Measurements from ENCODE around the gene MED26.

- PRO-cap = no peak
- RAMPAGE, long total RNA, 2 experiments = no peak in any of the 2 experiments
These were observed 3.3 kb upstream of the AKAP8L start for GRCh38 chr19:15421870-15422668.

DNA sequence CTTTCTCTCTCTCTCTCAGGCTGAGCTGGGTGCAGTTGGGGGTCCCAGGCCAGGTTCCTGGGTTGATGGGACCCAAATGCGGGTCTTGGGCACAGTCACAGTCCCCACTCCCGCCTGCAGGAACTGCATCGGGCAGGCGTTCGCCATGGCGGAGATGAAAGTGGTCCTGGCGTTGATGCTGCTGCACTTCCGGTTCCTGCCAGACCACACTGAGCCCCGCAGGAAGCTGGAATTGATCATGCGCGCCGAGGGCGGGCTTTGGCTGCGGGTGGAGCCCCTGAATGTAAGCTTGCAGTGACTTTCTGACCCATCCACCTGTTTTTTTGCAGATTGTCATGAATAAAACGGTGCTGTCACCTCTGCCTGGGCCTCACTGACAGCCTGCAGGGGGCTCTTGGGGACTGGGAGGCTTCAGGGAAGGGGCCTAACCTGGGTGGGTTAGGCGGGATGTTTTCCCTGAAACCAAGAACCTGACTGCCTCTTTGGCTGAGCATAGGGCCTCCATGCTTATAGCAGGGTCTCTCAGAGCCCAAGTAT lies 24.0 kb downstream of the CYP4F12 start:
- PRO-cap = no peak
- RAMPAGE, long total RNA, 2 experiments = no peak in any of the 2 experiments

- PRO-cap = no peak
- RAMPAGE, long total RNA, 2 experiments = no peak in any of the 2 experiments
These were observed 3.1 kb upstream of the TPM4 start for GRCh38 chr19:16073113-16073697.

GRCh38 chr19:16119356-16119890 lies 7.7 kb downstream of the RAB8A start:
- PRO-cap = no peak
- RAMPAGE, long total RNA, 2 experiments = no peak in any of the 2 experiments

- PRO-cap = no peak
- RAMPAGE, long total RNA, 2 experiments = no peak in any of the 2 experiments
These were observed 44.7 kb downstream of the KLF2 start for GRCh38 chr19:16368817-16370314.

GRCh38 chr19:16374358-16374659 lies 49.7 kb downstream of the KLF2 start:
- PRO-cap = no peak
- RAMPAGE, long total RNA, 2 experiments = no peak in any of the 2 experiments

DNA sequence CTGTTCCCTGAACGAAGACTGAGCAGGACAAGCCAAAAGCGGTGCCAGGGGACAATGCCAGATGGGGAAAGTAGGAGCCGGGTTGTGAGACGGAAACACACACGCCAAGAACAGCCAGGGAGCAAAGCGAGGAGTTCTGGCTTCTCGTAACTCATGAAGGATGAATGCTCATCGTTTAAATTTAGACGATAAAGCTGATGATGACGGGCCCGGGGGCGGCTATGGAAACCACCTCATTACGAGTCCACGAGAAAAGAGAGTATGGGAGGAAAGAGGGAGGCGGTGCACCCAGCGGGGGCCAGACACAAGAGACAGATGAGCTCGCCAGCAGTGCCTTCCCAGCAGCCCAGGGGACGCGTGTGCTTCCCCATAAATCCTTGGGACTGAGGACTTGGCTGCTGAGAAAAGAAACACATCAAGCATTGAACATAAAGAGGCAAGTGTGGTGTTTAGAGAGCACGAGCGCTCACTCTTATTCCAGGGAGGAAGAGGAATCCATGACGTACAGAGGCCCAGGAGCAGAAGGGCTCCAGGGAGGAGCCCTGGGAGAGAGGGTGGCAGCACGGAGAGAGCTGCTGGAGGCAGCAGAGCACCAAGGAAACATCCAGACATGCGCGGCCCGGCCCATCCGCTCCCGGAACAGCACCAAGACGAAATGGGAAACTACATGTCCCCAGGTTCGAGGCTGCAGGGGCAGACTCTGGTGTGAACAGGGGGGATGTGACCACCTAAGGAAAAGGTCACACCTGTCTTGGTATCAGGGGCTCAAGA lies 70.7 kb downstream of the EPS15L1 start:
- PRO-cap = no peak
- RAMPAGE, long total RNA, 2 experiments = no peak in any of the 2 experiments

DNA sequence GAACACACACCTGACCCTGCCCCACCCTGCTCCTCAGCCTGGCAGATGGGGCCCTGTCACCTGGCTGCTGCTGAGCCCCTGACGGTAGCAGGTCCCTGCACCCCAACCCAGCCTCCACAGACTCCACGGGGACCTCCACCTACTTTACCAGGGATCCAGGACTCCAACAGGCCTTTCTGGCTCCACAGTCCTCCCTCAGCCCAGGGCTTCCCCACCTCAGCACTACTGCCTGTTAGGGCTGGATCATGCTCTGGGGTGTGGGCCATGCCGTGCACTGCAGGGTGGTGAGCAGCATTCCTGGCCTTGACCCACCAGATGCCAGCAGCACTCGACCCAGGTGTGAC lies 42.2 kb downstream of the EPS15L1 start:
- PRO-cap = no peak
- RAMPAGE, long total RNA, 2 experiments = no peak in any of the 2 experiments

- PRO-cap = no peak
- RAMPAGE, long total RNA, 2 experiments = no peak in any of the 2 experiments
These were observed 10.1 kb downstream of the EPS15L1 start for GRCh38 chr19:16461645-16462182.

DNA sequence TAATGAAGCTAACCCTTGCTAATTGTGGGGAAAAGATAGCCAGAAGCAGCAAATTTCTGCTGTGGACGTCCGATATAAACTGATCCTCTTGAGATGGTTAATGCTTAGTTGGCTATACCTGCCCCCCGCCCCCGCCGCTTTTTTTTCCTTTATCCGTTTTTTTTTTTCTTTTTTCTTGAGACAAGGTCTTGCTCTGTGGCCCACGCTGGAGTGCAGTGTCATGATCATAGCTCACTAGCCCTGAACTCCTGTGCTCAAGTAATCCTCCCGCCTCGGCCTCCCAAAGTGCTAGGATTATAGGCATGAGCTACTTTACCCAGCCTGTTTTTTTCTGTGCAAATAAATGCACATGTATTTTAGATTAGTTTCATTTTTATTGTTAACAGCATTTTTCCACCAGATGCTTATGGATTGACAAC lies 882 bp upstream of the CHERP start:
- PRO-cap = no peak
- RAMPAGE, long total RNA, 2 experiments = no peak in any of the 2 experiments

- PRO-cap = no peak
- RAMPAGE, long total RNA, 2 experiments = no peak in any of the 2 experiments
These were observed 6.1 kb downstream of the SLC35E1 start for GRCh38 chr19:16566097-16566599.

DNA sequence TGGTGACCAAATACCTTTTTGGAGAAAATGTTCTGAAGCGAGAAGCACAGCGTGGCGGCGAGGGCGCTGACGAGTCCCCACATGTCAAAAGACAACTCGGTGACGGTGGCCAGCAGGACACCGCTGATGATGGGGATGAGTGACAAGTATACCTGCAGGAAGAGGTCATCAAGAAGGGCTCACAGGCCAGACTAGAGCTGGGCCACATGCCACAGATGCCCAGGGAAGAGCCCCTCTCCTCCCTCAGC lies 4.3 kb downstream of the SLC35E1 start:
- PRO-cap = unidirectional peak, plus-strand start at position 61 of the sequence
- RAMPAGE, long total RNA, 2 experiments = no peak in any of the 2 experiments

DNA sequence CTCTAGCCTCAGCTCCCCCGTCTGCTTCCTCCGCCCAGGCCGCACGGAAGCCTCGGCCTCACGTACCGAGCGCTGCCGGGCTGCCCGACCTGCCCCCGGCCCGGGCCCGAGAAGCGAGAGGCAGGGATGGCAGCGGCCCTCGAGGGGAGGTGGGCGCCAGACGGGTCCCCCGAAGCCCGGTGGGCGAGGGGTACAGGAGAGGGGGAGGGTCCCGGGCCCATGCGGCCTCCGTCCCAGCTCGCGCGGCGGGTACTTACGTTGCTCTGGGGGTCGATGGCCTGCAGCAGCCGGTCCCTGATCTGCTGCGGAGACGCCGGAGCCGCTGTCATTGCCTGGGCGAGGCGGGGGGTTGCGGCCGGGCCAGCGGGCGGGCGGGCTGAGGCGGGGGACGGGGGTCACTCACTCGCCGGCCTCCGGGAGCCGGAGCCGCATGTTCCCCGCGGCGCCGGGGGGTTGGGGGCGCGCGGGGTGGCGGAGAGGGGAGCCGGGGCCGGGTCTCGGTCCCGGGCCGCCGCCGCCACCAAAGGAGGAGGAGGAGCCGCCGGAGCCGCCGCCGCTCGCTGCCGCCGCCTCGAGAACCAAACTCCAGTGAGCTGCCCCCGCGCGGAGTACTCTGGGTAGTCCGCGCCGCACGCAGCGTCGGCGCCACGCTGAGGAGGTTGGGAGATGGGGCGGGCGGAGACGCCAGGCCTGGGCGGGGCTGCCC lies at the start of gene MED26:
Gene MED26, minus strand, starts transcription at position 590 of the 706 bp plus-strand sequence.
- PRO-cap = bidirectional peak, plus-strand start outside the sequence, minus-strand start at position 580 of the sequence
- RAMPAGE, long total RNA, 2 experiments = no peak in any of the 2 experiments

DNA sequence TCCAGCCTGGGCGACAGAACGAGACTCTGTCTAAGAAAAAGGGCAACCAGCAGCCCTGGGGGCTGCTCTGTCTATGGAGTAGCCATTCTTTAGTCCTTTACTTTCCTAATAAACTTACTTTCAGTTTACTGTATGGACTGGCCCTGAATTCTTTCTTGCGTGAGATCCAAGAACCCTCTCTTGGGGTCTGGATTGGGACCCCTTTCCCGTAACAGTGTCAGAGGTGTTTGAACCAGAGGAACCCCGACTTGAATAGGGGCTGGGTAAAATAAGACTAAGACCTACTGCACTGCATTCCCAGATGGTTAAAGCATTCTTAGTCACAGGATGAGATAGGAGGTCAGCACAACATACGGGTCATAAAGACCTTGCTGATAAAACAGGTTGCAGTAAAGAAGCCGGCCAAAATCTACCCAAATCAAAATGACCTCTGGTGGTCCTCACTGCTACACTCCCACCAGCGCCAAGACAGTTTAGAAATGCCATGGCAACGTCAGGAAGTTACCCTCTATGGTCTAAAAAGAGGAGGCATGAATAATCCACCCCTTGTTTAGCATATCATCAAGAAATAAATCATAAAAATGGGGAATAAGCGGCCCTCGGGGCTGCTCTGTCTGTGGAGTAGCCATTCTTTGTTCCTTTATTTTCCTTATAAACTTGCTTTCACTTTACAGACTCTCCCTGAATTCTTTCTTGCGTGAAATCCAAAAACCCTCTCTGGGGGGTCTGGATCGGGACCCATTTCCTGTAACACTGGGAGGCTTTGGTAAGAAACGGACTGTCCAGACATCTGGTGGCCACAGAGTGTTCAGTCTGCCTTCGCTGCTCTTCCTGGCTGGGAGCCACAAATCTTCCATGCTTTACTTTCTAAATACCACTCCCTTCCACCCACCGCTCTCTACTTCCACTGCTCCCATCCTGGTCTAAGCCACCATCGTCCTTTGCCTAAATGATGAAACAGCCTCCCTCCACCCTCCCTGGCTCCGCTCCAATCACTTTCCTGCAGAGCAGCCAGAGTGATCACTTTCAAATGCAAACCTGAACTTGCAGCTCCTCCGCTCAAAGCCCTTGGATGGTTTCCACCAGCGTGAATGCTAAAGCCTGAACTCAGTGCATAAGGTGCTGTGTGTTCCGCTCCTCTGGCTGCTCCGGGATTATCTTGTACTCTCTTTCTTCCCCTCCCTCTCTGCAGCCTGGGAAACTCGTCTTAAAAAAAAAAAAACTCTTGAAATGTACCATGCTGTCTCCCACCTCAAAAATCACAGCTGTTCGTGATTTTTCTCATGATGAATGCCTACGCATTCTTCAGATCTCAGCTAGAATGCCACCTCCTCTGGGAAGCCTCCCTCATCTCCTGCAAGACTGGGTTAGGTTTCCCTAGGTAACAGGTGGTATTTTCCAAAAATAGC lies 4.2 kb upstream of the SIN3B start:
- PRO-cap = no peak
- RAMPAGE, long total RNA, 2 experiments = no peak in any of the 2 experiments

DNA sequence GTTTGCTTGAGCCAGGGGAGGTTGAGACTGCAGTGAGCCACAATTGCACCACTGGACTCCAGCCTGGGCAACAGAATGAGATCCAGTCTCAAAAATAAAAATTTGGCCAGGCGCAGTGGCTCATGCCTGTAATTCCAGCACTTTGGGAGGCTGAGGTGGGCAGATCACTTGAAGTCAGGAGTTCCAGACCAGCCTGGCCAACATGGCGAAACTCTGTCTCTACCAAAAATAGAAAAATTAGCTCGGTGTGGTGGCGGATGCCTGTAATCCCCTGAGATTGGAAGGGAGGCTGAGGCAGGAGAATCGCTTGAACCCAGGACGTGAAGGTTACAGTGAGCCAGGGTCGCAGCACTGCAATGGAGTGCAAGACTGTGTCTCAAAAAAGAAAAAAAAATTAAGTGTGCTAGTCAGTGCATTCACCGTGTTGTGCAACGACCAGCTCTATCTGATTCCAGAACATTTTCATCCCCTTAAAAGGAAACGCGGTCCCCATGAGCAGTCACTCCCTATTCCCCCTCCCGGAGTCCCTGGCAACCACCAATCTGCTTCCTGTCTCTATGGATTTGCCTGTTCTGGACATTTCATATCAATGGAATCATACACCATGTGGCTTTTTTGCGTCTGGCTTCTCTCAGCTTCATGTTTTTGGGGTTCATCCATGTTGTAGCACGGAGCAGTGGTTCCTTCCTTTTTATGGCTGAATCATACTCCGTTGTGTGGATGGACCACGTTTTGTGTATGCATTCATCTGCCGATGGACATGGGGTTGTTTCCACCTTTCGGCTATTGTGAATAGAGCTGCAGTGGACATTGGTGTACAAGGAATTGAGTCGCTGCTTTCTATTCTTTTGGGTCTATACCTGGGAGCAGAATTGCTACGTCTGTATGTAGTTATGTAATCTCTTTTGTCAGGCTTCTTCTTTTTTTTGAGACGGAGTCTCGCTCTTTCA lies 19.6 kb downstream of the MYO9B start:
- PRO-cap = no peak
- RAMPAGE, long total RNA, 2 experiments = no peak in any of the 2 experiments

- PRO-cap = no peak
- RAMPAGE, long total RNA, 2 experiments = no peak in any of the 2 experiments
These were observed 39.0 kb downstream of the MYO9B start for GRCh38 chr19:17114213-17115253.

DNA sequence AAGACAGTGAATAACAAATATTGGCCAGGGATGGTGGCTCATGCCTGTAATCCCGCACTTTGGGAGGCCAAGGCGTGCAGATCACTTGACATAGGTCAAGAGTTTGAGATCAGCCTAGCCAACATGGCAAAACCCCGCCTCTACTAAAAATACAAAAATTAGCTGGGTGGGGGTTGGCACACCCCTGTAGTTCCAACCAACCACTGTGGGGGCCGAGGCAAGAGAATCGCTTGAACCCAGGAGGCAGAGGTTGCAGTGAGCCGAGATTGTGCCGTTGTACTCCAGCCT lies 63.0 kb upstream of the USE1 start:
- PRO-cap = no peak
- RAMPAGE, long total RNA, 2 experiments = no peak in any of the 2 experiments

DNA sequence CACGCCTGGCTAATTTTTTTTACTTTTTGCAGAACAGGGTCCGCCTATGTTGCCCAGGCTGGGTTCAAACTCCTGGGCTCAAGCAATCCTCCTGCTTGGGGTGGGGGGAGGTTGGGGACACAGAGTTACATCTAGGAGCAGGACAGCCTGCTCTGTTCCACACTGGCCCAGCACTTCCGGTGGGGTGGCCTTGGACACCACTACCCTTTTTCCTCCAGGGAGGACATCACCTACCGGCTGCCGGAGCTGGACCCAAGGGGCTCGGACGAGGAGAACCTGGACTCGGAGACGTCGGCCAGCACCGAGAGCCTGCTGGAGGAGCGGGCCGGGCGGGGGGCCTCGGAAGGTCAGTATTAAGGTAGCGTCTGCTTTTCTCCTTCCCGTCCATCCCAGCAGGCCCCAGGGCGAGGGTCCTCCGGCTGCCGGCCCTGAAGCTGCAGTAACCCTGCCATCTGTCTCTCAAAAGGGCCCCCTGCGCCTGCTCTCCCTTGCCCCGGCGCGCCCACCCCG lies 3.7 kb upstream of the USE1 start:
- PRO-cap = no peak
- RAMPAGE, long total RNA, 2 experiments = no peak in any of the 2 experiments

GRCh38 chr19:17214443-17215035 lies 618 bp upstream of the USE1 start:
- PRO-cap = no peak
- RAMPAGE, long total RNA, 2 experiments = no peak in any of the 2 experiments

- PRO-cap = no peak
- RAMPAGE, long total RNA, 2 experiments = no peak in any of the 2 experiments
These were observed 1.1 kb downstream of the NR2F6 start for GRCh38 chr19:17244682-17244988.